Osteocyte (in vitro differentiated cells): ENCODE measurements around a stretch of chr18.

GRCh38 chr18:24986698-24987522 is 365.1 kb downstream of the ZNF521 start:
- PRO-cap = no peak

GRCh38 chr18:25282117-25282814 is 69.7 kb downstream of the ZNF521 start:
- PRO-cap = no peak

DNA sequence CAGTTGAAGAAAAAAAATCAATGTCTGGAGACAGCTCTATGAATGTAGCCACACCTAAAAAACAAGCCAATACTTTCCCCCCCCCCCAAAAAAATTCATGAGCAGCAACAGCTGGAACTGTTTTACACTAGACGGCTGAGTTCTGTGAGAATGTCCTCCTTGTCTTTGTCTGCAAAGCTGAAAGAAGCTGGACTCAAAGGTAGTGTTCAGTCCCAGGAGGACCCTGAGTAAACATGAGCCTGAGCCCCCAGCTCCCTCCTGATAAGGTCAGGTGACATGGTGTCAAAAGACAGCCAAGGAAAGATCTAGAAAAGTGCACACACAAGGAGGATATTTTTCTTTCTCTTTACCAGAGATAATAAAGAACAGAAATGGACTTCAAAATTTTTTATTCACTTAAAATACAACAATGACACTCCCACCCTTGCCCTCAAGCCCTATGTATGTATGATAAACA is 68.1 kb downstream of the ZNF521 start:
- PRO-cap = unidirectional peak, plus-strand start at position 125 of the sequence

GRCh38 chr18:25466981-25467835 is 115.2 kb upstream of the ZNF521 start:
- PRO-cap = no peak

DNA sequence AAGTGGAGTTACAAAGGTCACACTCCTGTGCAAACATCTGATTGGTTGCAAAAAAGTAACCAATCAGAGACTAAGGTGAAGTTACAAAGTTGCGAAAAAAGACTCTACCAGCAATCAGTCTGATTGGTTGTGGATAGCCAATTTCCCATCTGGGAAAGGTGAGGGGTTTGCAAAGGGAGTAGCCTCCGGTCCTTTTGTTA is 131.9 kb downstream of the SS18 start:
- PRO-cap = no peak

DNA sequence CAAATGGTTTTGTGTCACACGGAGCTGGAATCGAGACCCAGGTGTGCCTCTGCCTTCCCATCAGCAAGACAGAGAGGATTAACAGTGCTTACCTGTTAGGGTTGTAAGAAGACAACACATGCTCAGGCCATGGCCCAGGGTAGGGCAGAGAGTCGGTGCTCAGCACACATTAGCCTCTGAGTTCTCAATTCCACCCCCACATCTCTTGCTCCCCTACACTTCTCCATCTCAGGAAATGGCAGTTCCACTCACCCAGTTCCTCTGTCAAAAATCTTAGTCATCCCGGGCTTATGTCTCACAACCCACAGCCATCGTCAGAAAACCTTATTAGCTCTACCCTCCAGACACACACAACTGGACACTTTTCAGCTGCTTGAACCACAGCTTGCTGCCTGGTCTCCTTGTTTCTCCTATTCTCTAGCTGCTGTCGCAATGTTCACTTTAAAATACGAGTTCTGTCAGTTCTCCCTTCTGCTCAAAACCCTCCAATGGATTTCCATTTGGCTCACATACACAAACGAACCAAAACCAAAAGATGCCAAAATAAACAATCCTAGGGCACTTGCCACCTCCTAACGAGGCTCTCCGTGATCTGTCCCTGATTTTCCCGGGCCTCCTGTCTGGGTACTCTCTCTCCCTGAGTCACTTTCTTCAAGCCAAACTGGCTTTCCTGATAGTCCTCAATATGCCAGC is 89.7 kb downstream of the KCTD1 start:
- PRO-cap = no peak

- PRO-cap = no peak
Observed at GRCh38 chr18:26459426-26460063, 88.8 kb downstream of the KCTD1 start.

DNA sequence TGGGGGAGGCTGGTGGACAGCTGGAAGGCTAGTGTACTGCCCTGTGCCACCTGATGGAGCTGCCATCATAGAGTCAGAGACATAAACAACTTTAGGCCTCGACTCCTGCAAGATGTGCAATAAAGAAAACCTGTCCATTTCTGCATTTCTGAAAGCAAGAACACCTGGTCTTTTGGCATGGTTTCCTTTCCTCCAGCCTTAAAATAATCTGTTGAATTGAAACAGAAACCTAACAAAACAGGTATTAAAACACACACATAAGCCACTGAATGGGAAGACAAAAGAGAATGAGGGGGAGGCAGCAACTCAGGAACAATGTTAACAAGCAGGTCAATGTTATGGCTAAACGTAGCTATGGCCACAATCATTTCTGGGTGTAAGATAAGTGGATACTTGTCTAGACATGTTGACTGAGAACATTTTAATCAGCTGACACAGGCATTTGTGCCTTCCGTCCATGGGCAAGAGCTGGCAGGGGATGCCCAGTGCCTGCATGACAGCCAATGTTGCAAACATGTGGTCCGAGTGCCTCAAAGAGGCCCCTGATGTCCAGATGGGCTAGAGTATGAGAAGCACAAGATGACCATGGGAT is 87.7 kb downstream of the KCTD1 start:
- PRO-cap = no peak

DNA sequence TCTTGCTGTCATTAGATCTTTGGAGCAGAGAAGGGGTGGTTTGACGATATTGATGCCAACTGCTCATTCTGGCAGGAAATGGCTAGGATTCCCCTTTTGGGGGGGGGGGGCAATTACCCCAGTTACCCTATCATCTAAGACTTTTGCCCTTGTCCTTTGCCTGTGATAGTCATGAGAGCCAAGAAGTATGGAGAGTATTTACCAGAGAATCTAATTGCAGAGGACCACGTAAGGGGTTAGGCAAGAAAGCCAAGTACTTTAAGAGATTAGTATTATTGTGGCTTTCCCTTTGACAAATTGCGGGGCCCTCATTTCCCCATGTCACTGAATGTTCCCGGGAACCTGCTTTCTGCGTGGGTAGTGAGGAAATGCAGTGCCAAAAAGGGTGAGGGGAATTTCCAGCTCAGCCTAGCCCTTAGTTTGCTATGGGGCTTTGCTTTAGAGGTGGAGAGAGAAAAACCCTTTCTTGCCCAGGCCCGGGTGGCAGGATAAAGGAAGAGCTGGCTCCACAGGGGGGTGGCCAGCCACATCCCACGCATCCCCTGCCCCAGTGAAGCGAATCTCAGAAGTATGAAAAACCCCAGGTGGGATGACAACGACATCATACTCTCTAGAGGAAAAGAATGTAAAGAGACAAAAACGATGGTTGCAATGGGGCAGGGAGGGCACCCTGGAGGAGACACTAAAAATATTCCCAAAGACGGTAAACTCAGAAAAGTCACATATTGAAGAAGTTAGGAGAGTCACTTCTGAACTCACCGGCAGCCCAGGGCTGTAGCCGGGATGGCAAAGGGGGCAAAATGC is 1.4 kb downstream of the AQP4 start:
- PRO-cap = no peak

DNA sequence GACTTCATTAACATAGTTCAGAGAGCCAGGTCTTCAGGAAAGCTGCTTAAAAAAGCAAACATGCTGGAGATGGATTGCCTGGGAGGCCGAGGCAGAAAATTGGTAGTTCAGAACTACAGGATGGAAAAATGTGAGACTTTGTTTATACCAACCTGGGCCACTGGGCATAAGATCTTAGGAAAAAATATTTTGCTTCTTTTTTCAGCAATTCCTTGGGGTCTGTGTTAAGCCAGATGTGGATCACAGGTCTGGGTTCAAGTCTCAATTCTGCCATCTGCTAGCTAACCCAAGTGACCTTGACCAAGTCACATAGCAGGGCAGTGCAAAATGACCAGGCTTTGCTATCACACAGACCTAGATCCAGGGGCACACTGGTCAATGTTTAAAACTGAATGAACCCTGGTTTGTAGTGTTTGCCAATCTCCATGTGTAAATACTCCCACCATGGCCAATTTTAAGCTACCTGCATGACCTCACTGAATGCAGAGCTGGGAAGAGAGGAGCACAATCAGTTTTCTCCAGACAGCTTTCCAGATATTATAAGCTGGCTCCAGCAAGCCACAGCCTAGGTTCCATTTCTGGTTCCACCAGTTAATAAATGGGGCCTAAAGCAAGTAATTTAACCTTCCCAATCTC is 143.0 kb downstream of the CHST9 start:
- PRO-cap = no peak

DNA sequence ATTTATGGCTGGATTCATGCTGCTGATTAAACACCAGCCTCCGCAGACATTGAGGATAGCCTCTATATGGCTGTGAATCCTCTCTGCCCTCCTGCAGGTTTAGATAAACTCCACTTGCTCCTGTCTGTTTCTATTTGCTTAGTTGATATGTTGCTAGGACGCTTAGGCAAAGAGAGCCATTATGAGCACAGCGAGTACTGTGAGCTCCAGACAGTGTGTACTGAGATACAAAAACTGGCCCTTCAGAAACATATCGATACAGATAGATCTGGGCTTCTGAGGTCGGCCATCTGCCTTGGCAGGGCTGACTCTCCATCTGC is 127.7 kb downstream of the CHST9 start:
- PRO-cap = no peak

- PRO-cap = no peak
Observed at GRCh38 chr18:27143762-27144190, 41.3 kb downstream of the CHST9 start.

DNA sequence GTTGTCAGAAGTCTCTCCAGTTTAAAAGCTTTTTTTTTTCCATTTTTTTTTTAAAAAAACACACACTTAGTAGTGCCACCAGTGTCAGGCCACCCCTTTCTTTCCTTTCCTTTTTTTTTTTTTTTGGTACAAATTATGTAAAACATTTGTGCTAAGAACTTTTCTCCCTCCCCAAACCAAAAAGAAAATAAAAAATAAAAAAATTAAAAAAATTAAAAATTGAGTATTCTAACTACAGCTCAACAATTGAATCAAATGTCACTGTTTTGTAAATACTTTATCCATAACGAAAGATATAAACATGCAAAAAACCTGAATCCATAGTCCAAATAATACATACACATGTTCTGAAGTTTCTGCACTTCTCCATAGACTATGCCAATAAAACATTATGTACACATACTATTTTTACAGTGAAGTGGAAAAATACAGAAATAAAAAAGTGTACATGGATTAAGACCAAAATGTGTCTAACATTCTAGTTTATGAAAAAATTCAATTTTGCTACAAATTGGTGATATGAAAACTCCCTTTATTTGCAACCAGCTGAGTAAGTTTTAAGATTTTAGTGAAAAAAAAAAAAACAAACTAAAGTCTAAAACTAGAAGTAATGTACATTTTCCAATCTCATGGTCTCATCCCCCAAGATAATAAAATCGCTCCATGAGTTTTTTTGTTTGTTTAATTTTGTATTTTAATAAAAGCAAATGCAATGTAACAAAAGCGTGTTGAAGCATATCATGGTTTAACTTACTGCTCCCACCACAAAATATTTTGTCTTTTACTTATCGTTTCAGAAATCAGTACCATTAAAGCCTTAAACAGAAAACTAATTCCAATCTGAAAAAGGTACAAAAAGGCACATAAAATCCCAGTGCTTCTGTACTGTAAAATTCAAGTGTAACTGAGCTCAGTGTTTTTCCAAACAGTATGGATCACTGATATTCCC is 225.6 kb downstream of the CDH2 start:
- PRO-cap = no peak

GRCh38 chr18:27984940-27985338 is 192.0 kb downstream of the CDH2 start:
- PRO-cap = no peak

DNA sequence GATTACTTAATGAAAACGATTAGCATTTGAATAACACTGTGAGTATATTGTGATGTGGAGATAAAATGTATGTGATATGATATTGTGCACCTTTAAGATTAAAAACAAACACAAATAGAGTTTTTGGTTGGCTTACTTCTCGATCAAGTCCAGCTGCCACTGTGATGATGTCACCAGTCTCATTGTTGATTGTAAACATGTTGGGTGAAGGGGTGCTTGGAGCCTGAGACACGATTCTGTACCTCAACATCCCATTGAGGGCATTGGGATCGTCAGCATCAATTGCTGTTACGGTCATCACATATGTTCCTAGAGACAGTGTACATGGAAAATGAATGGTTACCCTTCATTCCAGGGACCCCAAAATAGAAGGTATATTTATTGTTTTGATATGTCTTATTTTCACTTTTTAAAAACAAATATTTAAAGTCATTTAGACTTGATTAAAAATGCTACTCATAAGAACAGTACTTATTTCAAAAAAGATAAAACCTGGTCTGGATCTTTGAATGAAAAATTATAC is 174.0 kb downstream of the CDH2 start:
- PRO-cap = no peak

DNA sequence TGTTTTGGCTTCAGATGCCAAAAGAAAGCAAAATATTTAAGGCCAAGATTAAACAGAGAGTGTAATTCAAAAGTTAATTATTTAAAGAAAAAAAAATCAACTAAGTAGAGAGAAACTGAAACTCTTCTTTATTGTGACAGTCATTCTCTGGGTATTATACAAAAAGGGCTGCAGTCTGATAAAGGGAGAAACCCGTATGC is 8.3 kb downstream of the CDH2 start:
- PRO-cap = no peak

DNA sequence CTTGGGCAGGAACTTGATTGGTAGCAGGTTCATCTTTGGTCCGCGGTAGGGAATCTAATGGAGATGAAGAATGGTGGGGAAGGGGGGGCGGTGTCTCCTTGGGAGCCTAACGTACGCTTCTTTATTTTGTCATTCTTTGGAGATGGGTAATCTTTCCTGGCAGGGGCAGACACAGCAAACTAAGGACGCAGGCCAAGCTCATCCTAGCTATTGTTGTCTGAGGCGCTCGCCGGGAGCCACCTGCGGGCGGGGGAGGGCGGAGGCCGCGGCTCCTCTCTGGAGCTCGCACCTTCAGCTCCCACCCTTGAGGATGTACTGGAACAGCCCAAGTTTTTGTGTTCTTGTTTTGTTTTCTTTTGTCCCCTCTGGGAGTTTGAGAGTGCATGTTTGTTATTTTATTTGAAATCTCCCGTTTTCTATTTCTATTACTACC is 1.3 kb upstream of the CDH2 start:
- PRO-cap = no peak

- PRO-cap = no peak
Observed at GRCh38 chr18:29594424-29594798, 1417.5 kb upstream of the CDH2 start.

GRCh38 chr18:31250921-31251300 is 67.0 kb upstream of the DSG1 start:
- PRO-cap = no peak

- PRO-cap = no peak
Observed at GRCh38 chr18:31262106-31262470, 55.9 kb upstream of the DSG1 start.